Cerebellum (tissue), 5 donors: ENCODE results near the genes ARL5C, PPP1R1B and ERBB2.

DNA sequence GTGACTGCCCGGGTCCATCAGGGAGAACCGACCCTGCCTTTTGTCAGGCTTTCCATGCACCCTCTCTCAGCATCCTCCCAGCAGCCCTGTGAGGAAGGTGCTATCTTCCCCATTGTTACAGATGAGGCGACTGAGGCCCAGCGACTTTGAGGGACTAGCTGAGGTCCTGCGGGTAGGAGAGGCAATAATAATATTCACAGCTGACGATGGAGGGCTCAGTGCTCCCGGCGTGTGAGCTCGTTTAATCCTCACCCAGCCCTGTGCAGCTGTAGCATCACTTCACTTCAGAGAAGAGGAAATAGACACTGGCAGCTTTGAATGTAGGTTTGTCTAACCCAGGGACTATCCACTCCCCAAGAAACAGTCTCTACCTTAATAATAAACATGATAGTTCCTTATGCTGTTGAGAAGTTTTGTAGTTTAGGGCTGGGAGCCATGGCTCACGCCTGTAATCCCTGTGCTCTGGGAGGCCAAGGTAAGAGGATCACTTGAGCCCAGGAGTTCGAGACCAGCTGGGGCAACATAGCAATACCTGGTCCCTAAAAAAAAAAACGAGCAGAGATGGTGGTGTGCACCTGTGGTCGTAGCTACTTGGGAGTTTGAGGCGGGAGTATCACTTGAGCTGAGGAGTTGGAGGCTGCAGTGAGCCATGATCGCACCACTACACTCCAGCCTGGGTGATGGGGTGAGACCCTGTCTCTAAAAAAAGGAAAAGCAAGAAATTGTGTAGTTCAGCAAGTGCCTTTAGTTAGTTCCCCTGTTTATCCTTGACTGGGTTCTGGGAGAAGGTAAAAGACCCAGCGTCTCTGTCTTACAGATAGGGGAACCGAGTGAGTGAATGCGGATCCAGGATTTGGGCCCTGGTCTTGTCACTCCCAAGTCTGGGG lies 21.8 kb downstream of the LASP1 start:
- PRO-cap, 3 experiments, result no peak in any of the 3 experiments
- RAMPAGE, long total RNA, result no peak

DNA sequence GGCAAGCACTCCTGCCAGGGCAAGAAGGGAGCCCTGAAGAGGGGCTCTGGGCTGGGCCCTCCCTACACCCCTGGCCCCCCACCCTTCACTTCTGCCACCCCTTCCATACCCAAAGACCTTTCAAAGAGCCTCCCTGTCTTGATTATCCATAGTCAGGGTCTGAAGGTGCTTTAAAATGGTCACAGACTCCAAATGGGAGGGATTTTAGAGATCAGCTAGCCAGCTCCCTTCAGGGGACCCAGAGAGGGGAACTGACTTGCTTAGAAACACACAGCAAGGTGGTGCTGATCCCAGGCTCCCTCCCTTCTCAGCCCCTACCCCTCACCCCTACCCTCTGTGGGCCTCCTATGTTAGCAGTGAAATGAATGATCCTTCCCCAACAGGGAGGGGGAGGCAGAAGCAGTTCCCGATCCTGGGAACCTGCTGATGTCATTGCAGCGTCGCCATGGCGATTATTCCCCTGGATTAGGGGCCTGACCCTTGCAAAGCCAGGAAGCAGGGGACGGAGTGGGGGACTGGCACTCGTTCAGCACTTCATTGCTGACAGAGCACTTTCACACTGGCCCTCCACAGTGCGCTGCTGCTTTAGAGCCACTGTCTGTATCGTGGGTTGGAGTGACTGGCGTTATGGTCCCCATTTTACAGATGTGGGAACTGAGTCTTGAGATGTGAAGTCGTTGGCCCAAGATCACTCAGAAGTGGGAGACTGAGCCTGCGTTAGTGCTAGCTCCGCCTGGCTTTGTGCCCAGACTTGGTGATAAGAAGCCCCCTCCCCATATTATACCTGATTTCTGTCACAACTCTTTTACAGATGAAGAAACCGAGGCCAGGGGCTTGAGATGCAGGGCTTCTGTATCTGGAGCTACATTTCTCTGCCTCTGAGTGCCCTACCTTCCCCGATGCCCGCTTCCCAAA lies 26.5 kb downstream of the LASP1 start:
- PRO-cap, 3 experiments, result no peak in any of the 3 experiments
- RAMPAGE, long total RNA, result no peak

- PRO-cap, 3 experiments, result no peak in any of the 3 experiments
- RAMPAGE, long total RNA, result no peak
These were observed 27.8 kb downstream of the LASP1 start for GRCh38 chr17:38897729-38898077.

- PRO-cap, 3 experiments, result no peak in any of the 3 experiments
- RAMPAGE, long total RNA, result no peak
These were observed 28.3 kb downstream of the LASP1 start for GRCh38 chr17:38898078-38898607.

DNA sequence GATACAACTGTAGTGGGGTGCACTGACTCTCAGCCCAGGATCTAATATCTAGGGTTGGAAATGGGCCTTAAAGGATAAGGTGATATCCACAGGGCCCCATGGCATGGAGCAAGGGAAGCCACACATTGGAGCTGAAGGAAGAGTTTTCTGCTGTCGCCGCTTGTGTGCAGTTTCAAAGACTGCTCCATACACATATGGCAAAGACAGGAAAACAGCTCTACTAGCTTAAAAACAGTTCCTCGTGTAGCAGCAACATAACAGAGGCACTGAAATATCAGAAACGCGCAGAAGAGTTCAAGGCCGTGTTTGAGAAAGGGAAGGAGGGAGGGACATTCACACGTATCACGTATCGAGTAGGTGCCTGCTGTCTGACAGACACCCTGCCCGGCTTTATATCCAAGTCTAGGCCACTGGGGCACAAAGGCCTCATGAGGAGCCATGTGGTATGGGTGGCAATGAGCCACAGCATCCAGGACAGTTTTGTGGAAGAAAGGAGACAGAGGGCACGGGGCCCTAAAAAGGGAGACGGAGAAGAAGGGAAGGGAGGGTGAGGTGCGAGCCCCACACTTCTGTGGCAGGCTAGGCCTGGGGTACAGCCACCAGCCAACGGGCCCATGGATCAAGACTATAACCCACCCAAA lies 50.4 kb downstream of the PLXDC1 start:
- PRO-cap, 3 experiments, result no peak in any of the 3 experiments
- RAMPAGE, long total RNA, result no peak

- PRO-cap, 3 experiments, result no peak in any of the 3 experiments
- RAMPAGE, long total RNA, result no peak
These were observed 40.9 kb downstream of the PLXDC1 start for GRCh38 chr17:39110294-39111132.

DNA sequence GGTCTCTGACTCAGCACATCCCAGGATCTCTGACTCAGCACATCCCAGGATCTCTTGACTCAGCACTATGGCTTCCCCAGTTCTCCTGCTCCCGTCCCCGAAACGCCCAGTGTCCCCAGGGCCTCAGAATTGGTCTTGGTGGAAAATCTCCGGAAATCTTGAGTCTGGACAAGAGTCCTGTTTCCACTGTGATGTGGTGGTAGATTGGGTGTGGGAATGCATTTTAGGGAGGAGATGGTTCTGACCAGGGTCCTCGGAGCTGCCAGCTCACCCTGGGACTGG lies 19.2 kb downstream of the PLXDC1 start:
- PRO-cap, 3 experiments, result no peak in any of the 3 experiments
- RAMPAGE, long total RNA, result no peak

DNA sequence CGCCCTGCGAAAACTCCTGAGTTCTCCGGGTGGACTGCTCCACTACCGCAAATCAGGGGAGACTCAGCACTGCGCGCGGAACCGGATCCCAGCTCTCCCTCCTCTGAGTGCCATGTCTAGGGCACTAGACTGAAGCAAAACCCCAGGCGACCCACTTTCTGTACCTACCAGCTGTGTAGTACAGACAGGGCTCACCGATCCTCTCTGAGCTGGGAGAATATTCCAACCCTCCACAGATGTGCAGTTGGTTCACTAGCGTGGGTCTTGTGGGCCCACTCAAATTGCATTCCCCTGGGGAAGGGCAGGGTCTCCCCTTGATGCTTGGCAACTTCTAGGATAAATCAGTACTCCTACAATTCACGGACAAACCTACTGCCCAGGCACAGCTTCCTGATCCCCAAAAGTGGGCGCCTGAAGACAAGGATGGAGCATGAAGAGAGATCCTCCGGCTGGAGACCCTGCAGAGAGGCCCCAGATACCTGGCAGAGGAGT lies at the start of gene ARL5C:
Gene ARL5C (minus strand): TSS at position 131 of the 492 bp plus-strand sequence.
- PRO-cap, 3 experiments, result no peak in any of the 3 experiments
- RAMPAGE, long total RNA, result no peak

DNA sequence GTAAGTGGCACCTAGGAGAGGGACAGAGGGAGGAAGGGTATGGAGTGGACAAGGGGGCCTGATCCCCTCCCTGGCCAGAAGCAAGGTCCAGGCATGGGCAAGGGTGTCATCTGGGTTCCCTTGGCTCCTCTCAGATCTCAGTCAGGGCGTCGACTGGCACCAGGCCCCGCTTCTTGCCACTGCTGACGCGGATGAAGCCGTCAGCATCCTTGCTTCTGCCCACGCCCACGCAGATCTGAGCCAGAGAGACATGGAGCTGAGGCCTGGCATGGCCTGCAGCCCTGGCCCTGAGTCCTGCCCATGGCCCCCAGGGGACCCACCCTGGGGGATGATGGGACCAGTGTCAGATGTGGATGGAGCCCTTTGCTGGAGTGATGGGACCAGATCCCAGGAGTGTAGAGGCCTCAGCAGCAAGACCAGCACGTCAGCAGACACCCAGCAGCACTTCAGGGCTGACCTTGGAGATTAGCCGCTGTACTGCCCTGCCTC lies 12.1 kb downstream of the RPL19 start:
- PRO-cap, 3 experiments, result peak in 3 of 3 experiments; most common plus-strand start position 232 of the sequence (in 2); most common minus-strand start position 155 of the sequence (in 1)
- RAMPAGE, long total RNA, result no peak

DNA sequence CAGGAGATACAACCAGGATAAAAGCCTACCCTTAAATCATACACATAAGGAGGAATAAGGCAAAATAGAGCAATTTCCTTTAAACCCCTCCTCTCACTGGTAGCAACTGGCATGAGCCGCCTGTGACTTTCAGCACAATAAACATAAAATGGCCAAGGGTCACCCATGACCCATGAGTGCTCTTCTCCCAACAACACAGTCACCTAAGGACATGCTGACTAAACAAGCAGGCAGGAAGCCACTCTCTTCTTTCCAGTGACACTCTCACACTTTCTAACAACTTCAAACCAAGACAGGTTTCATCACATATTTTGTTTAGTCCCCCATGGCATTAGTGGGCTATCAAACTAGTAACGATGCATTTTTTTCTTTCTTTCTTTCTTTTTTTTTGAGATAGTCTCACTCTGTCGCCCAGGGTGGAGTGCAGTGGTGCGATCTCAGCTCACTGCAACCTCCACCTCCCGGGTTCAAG lies 30.9 kb upstream of the STAC2 start:
- PRO-cap, 3 experiments, result no peak in any of the 3 experiments
- RAMPAGE, long total RNA, result no peak

- PRO-cap, 3 experiments, result no peak in any of the 3 experiments
- RAMPAGE, long total RNA, result no peak
These were observed 2.9 kb upstream of the FBXL20 start for GRCh38 chr17:39404097-39404944.

DNA sequence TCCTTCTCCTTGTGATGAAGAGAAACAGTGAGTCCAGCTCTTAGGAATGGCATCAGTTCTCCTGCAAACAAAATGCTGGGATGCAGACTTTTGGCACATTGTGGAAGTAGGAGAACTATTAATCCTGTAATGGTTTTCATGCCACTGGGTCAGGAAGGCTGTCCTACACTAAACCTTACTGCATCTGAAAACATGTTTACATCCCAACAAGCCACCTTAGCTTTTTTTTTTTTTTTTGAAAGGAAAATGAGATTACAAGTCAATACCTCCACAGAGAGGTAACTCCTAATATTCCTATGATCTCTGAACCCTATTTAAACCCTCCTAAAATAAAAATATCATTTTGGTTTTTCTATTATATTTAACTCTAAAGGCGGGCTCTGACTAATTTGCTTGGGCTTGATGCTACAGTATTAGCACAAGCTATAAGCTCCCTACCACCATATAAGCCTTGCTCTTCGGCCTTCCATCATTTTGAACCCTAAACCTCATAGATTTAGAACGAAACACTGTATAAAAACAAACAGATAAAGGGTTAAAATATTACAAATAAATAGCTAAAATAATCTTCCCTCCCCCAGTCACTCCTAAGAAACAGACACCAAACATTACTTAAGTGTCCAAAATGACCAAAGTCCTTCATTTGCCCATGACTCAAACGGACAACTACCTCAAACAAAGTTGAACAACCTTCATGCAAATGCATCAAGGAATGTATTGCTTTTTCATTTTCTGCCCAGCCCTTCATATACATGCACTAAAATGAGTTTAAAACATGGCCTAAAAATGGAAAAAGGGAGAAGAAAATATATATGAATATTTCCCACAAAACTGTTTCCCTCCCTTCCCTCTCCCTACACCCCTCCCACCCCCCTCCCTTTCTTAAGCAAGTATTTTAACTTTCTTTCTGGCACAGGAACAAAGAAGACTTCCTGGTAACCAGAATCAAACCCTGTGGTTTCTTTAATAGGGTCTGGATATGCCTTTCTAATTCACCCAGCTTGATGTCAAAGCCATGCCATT lies 5.2 kb upstream of the FBXL20 start:
- PRO-cap, 3 experiments, result no peak in any of the 3 experiments
- RAMPAGE, long total RNA, result no peak

DNA sequence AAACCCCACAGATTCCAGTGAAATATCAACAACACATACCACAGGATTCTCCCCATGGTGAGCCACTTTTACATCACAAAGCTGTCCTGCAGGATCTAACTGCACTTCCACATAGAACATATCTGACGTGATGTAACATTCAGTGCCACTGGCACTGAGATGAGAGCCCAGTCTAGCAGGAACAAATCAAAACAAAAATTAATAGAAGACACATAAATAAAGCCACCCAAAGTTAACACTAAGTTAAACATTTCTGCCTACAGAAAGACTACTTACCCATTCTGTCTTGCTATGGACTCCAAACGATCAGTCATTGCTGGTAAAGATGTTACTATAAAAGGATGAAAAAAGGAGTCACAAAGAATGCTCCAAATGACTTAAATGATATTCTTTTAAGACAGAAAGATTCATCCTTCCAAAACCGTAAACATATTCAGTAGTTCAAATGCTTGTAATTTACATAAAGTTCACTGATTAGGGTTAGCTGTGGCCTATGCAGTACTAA lies 10.7 kb downstream of the MED1 start:
- PRO-cap, 3 experiments, result no peak in any of the 3 experiments
- RAMPAGE, long total RNA, result no peak

GRCh38 chr17:39626529-39627041 lies at the start of gene PPP1R1B:
PPP1R1B (plus strand) TSS chr17:39626952.
- PRO-cap, 3 experiments, result peak in 2 of 3 experiments; most common plus-strand start chr17:39626952 (in 2)
- RAMPAGE, long total RNA, result start-site peak on the plus strand at chr17:39626883-39626970, 337 and 32 reads in 2 replicates

GRCh38 chr17:39641754-39642420 lies 4.9 kb downstream of the STARD3 start:
- PRO-cap, 3 experiments, result no peak in any of the 3 experiments
- RAMPAGE, long total RNA, result no peak

DNA sequence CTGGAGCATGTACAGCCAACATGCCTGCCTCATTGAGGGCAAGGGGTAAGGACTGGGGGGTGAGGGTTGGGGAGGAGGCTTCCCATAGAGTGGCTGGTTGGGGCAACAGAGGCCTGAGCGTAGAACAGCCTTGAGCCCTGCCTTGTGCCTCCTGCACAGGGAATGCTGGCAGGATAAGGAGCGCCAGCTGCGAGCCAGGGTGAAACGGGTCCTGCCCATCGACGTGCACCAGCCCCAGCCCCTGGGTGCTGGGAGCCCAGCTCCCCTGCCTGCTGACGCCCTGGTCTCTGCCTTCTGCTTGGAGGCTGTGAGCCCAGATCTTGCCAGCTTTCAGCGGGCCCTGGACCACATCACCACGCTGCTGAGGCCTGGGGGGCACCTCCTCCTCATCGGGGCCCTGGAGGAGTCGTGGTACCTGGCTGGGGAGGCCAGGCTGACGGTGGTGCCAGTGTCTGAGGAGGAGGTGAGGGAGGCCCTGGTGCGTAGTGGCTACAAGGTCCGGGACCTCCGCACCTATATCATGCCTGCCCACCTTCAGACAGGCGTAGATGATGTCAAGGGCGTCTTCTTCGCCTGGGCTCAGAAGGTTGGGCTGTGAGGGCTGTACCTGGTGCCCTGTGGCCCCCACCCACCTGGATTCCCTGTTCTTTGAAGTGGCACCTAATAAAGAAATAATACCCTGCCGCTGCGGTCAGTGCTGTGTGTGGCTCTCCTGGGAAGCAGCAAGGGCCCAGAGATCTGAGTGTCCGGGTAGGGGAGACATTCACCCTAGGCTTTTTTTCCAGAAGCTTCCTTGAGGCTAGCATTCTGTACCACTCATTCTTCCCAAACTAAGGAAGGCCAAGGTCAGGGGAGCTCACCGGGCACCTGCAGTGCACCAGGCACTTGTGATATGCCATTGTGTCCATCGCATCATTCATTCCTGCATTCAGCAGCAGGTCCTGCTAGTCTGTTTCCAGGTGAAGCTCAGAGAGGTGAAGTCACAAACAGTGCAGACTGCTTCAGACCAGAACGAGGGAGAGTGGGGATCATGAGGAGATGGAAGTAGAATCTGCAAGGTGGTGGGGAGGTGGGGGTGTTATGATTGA lies 1.9 kb downstream of the PNMT start:
- PRO-cap, 3 experiments, result no peak in any of the 3 experiments
- RAMPAGE, long total RNA, result no peak

DNA sequence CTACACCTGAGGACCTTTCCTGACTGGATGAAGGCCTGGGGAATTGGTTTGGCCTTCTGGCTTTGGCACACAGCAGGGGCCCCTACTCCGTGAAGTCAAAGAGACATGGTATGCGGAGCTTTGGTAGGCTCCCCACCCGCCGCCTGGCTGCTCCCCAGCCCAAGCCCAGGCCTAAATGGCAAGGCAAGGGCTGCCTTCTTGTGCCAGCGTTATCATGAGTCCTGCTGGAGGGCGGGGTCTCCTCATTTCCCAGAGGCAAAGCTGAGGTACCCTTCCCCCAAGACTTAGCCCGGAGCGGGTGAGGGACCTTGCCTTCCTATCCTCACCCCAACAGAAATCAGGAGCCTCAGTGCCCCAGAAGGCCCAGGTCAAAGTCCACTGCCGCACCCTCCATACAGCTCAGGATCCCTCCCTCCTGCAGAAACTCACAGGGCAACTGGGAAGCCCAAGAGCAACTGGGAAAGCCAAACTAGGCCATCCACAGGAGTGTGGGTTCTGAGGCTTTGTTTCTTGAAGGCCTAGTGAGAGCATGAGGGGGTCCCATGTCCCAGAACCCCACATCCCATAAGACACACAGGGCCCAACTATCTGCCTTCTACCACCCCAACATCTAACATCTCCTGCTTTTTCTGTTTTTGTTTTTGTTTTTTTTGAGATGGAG lies 9.4 kb downstream of the PGAP3 start:
- PRO-cap, 3 experiments, result no peak in any of the 3 experiments
- RAMPAGE, long total RNA, result no peak

- PRO-cap, 3 experiments, result peak in 1 of 3 experiments; most common plus-strand start chr17:39699994 (in 1); most common minus-strand start chr17:39699913 (in 1)
- RAMPAGE, long total RNA, result no peak
These were observed at the start of gene ERBB2 for GRCh38 chr17:39699521-39700351. ERBB2 (plus strand) TSS chr17:39700064.

GRCh38 chr17:39727326-39728384 lies 2.7 kb downstream of the MIEN1 start:
- PRO-cap, 3 experiments, result no peak in any of the 3 experiments
- RAMPAGE, long total RNA, result no peak

- PRO-cap, 3 experiments, result no peak in any of the 3 experiments
- RAMPAGE, long total RNA, result no peak
These were observed 1.9 kb downstream of the MIEN1 start for GRCh38 chr17:39728385-39728893.